ENCODE results near the genes SRRM3 and CCDC146.

GRCh38 chr7:76177932-76178722, 23.6 kb upstream of the SRRM3 start:
- PRO-cap, 6 experiments = peak in 1 of 6 experiments; most common plus-strand start chr7:76178420 (in 1)
- RAMPAGE, long total RNA, 2 experiments = no peak in any of the 2 experiments
- RRBS = 2% methylated on average over 8 of the region's 29 CpGs

GRCh38 chr7:76201497-76202123, at the start of gene SRRM3:
SRRM3 (plus strand) TSS chr7:76201896.
- PRO-cap, 6 experiments = no peak in any of the 6 experiments
- RAMPAGE, long total RNA, 2 experiments = no peak in any of the 2 experiments
- RRBS = no CpG with 5 or more reads among the region's 52 CpGs

- PRO-cap, 6 experiments = peak in 6 of 6 experiments; most common minus-strand start chr7:76318042 (in 3)
- RAMPAGE, long total RNA, 2 experiments = no peak in any of the 2 experiments
- RRBS = no CpG with 5 or more reads among the region's 32 CpGs
Measured at GRCh38 chr7:76317259-76318152, 15.0 kb downstream of the HSPB1 start.

DNA sequence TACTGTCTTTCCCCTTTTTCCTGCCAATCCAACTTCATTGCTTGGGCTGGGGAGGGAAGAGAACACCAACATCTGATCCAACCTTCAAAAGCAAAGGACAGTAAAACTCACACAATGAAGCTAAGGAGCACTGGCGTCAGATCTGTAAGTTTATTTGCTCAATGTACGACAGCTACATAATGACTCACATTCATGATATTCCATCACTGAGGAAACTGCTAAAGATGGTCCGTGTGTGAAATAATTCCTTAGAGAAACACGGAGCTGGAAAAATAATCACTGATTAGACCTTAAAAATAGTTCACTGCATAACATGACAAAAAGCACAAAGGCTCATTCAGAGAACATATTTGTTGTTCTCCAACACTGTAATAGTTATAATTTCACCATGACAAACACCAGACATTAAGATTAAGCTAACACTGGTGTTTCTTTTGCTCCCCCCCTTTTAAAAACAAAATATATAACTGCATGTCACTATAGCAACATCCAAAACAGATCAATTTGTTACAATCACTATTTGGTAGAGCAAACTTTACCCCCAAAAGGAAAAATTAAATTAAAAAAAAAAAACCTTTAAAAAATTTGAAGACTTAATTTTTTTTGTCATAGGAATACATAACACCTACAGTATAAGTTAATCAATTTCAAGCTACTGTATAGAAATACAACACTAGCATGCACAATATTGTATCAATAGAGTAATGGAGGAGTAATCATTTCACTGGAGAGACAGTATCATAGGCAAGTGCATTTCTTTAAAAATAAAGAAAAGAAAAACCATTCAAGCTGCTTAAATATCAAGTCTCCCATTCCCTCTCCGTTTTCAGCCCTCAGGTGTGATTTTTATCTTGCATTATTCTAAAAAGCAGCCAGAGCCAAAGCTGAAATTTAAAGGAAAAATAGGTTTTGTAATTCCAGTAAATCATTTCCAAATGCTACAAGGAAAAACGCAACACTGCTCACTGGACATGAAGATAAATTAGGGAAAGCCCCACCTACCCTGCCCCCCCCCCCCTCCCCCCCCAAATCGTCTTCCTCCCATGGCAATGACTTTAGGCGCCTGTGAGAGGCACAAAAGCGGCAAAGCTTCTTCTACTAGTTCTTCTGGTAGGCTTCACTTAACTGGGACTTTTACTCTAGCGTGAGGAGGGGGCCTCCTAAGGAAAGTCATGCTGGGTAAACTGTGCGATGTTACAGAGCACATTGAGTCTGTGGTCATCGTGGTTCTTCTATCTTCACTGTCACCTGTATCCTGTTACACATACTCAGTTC, 24.6 kb downstream of the HSPB1 start:
- PRO-cap, 6 experiments = no peak in any of the 6 experiments
- RAMPAGE, long total RNA, 2 experiments = start-site peak on the minus strand in 1 of 2 experiments, centred at position 737 of the sequence, 194 reads per replicate
- RRBS = no CpG with 5 or more reads among the region's 12 CpGs

GRCh38 chr7:76332017-76332563, 26.7 kb downstream of the YWHAG start:
- PRO-cap, 6 experiments = peak in 1 of 6 experiments; most common minus-strand start chr7:76332346 (in 1)
- RAMPAGE, long total RNA, 2 experiments = no peak in any of the 2 experiments
- RRBS = no CpG with 5 or more reads among the region's 10 CpGs

GRCh38 chr7:76347690-76348306, 11.0 kb downstream of the YWHAG start:
- PRO-cap, 6 experiments = no peak in any of the 6 experiments
- RAMPAGE, long total RNA, 2 experiments = no peak in any of the 2 experiments
- RRBS = no CpG with 5 or more reads among the region's 8 CpGs

DNA sequence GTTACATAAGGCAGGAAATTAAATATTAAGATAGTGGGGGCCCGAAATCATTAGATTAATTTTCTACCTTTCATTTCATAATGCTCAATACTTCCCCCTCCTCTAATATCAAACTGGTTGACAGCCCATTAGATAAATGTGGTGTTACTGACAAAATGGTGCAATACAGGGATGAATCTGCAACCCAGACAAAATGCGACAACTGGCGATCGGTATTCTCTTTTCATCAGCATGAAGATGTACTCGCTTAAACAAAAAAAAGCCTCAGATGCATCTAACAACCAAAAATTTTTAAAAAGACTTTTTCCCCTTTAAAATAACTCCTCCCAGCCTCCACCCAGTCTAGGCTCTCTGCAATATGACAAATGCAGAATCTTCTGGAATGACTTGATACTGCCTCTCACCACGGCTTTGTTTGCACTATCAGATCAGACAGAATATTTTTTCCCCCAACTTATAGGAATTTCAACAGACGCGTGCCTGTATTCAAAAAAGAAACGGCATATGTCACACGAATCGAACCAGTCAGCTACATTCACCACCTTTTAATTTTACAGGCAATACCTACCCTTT, 1.3 kb downstream of the YWHAG start:
- PRO-cap, 6 experiments = peak in 1 of 6 experiments; most common plus-strand start position 370 of the sequence (in 1)
- RAMPAGE, long total RNA, 2 experiments = no peak in any of the 2 experiments
- RRBS = no CpG with 5 or more reads among the region's 11 CpGs

- PRO-cap, 6 experiments = no peak in any of the 6 experiments
- RAMPAGE, long total RNA, 2 experiments = no peak in any of the 2 experiments
- RRBS = no CpG with 5 or more reads among the region's 35 CpGs
Measured at GRCh38 chr7:76516020-76516527, 5.7 kb downstream of the UPK3B start.

- PRO-cap, 6 experiments = no peak in any of the 6 experiments
- RAMPAGE, long total RNA, 2 experiments = no peak in any of the 2 experiments
- RRBS = no CpG with 5 or more reads among the region's 4 CpGs
Measured at GRCh38 chr7:76591415-76592378, 35.4 kb downstream of the POMZP3 start.

DNA sequence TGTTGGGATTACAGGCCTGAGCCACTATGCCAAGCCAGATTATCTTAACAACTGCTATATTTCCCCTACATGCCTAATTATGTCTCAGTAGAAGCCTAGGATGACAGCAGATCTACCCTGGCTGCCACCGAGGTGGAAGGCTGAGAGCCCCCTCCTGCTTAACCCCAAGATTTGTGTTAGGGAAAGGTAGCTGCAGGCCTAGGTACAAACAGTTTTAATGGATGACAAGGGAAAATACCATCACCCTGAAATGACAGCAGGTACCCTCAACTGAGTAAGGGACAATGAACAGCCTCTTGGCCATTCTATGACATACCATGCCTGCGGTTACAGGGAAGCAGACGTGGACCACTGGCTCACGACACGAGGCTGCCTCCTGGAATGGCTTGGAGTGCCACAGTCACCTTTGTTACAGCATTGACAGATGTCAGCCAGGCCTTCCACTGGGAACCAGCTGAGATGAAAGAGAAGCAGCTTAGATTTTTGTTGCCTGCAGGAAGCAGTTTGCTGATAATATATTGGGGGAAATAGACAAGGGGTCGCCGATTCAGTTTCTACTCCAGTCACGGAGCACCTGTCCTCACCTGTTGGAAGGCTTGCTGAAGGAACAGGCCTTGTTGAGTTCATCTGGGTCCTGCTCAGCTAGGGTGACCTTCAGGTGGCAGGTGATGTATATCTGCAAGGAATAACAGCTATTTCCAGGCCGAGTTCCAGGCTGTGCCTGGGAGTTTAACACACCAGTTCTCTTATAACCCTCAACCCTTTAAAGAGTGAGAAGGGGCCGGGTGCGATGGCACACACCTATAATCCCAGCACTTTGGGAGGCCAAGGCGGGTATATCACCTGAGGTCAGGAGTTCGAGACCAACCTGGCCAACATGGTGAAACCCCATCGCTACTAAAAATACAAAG, 15.7 kb downstream of the POMZP3 start:
- PRO-cap, 6 experiments = no peak in any of the 6 experiments
- RAMPAGE, long total RNA, 2 experiments = no peak in any of the 2 experiments
- RRBS = no CpG with 5 or more reads among the region's 14 CpGs

DNA sequence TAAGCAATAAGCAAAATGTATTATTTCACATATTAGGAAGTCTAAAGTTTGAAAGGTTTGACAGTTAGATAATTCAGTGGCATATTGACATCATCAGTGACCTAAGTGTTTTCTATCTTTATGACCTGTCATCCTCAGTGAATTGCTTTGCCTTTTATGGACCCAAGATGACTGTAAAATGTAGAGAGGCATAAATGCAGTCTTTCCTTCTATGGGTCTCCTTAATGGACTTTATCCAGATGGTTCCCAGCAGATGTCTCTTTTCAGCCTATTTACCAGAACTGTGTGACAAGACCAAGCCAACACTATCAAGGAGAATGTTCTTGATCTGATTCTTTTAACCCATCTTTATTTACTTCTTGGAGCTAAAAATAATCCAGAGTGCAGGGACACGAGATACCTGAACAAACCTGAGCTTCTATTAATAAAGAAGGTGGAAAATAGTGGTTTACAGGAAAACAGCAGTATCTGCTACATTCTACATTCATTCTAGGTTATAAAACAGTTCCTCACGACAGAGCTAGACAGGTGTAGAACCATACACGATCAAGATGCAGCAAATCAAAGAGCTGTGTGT, 192.8 kb downstream of the SPDYE17 start:
- PRO-cap, 6 experiments = no peak in any of the 6 experiments
- RAMPAGE, long total RNA, 2 experiments = no peak in any of the 2 experiments
- RRBS = no CpG with 5 or more reads among the region's 3 CpGs

GRCh38 chr7:77121766-77123037, at the start of gene CCDC146:
CCDC146 (plus strand) TSS chr7:77122615.
- PRO-cap, 6 experiments = peak in 6 of 6 experiments; most common plus-strand start chr7:77122391 (in 2); most common minus-strand start chr7:77122309 (in 4)
- RAMPAGE, long total RNA, 2 experiments = start-site peak on the plus strand in 1 of 2 experiments, at chr7:77122568-77122671 at its widest, 30 reads per replicate; start-site peak on the minus strand in 2 of 2 experiments, at chr7:77122289-77122332 at its widest, 5 to 15 reads per replicate
- RRBS = no CpG with 5 or more reads among the region's 66 CpGs

- PRO-cap, 6 experiments = no peak in any of the 6 experiments
- RAMPAGE, long total RNA, 2 experiments = no peak in any of the 2 experiments
- RRBS = no CpG with 5 or more reads among the region's 7 CpGs
Measured at GRCh38 chr7:77197885-77198483, 1.6 kb downstream of the FGL2 start.

GRCh38 chr7:77467282-77467764, 51.2 kb upstream of the GSAP start:
- PRO-cap, 6 experiments = no peak in any of the 6 experiments
- RAMPAGE, long total RNA, 2 experiments = no peak in any of the 2 experiments
- RRBS = no CpG with 5 or more reads among the region's 4 CpGs

DNA sequence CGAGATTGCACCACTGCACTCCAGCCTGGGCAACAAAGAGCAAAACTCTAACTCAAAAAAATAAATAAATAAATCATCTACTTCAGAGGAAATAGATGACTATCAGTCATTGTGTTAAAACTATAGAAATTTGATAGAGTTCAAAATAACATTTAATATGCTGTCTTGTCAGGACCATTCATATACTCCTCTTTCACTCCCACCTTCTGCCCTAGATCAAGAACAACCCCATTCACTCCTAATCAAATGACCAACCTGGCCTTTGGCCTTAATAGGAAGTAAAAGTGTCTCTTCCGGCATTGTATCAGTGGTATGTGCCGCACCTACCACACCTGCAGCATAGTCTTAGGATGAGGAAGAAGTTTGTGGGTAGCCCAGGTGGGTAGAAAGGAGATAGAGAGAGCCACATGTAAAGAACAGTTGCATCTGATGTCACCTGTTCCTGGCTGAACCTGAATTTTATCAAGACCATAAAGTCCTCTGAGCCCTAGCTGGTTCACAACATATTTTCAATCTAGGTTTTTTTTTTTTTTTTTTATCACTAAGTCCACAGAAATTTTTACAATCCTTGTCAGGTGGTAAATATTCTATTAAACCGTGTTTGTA, 55.6 kb upstream of the PTPN12 start:
- PRO-cap, 6 experiments = no peak in any of the 6 experiments
- RAMPAGE, long total RNA, 2 experiments = no peak in any of the 2 experiments
- RRBS = no CpG with 5 or more reads among the region's 4 CpGs

DNA sequence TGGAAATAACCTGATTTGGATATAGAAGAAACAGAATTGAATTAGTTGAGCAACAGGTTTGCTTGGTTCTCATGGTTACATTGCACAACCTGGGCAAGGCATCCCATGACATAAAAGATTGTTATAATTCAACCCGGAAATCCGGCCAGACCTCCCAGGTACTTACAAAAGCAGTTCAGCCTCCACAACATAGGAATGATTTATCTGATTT, 55.1 kb upstream of the PTPN12 start:
- PRO-cap, 6 experiments = no peak in any of the 6 experiments
- RAMPAGE, long total RNA, 2 experiments = no peak in any of the 2 experiments
- RRBS = no CpG with 5 or more reads among the region's 2 CpGs

DNA sequence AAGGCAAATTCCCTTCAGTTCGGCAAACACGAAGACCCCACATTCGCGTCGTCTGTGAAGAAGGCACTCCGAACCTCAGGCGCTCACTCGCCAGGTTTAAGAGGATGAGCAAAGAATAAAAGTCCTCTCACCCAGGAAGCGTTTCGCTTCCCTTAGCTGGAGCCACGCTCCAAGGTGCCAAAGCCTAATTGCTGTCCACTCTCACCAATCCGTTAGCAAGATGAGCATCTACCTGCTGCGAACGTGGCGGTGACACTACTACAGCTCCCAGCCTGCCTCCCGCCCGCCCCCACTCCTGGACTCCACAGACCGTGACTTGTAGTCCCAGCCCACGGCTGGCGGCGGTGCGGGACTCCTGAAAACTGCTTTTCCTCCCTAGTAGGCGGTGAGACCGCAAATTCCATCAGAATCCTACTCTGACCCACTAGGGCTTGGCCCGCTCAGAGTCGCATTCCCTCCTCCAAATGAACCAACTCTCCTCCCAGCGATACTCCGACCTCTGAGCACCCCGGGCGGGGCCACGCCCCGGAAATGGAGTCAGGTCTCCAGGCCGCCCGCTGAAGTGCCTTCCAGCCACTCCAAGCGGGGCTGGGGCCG, 615 bp upstream of the PTPN12 start:
- PRO-cap, 6 experiments = peak in 6 of 6 experiments; most common minus-strand start position 465 of the sequence (in 2)
- RAMPAGE, long total RNA, 2 experiments = no peak in any of the 2 experiments
- RRBS = 1% methylated on average over 5 of the region's 36 CpGs

DNA sequence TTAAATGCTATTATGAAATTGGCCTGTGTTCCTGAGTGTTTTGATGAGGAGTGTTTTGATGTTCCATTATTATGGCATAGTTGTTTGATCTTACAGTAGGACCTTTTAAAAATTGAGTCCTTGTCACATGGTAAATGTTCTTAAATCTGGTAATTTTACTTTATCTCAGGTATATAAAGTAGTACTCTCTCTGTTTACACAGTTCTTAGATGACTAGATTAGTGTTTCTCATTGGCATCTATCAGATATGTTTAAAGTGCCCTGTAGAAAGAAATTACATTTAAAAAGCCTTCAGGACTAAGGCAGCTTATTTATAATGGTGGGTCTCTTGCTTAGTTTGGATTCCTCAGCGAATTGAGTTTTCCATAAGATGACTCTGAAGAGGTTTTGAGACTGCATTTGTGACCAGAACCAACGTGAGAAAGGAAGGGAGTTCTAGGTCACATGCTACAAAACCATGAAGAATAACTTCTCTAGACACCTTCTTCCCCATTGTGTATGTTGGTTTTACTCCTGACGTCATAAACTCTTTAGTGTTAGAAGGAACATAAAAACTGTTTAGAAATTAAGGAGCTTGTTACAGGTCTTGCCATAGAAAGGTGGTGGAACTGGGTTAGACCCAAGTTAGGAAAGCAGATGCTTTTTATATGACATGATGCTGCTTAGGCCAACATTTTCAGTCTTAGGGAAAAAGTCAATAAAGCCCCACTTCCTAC, 11.0 kb downstream of the PTPN12 start:
- PRO-cap, 6 experiments = no peak in any of the 6 experiments
- RAMPAGE, long total RNA, 2 experiments = no peak in any of the 2 experiments
- RRBS = no CpG with 5 or more reads among the region's 3 CpGs

DNA sequence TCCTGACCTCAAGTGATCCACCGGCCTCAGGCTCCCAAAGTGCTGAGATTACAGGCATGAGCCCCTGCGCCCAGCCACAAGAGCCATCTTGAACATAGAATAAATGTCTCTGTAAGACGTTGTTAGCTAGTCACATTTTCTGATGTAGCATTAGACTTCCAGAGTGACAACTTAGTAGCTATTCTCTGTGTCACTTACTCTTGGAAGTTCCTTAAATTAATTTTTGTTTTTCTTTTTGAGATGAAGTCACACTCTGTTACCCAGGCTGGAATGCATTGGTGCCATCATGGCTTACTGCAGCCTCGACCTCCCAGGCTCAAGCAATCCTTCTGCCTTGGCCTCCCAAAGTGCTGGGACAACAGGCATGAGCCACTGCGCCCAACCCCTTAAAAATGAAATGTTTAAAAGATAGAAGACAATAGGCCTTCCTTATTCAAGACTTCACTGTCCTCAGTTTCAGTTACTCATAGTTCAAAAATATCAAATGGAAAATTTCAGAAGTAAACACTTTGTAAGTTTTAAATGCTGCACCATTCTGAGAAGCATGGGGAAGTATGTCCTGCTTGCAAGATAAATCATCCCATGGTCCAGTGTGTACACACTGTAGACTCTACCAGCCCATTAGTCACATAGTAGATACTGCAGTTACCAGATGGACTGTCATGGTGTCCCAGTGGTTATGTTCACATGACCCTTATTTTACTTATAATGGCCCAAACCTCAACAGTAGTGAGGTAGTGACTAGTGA, 69.3 kb downstream of the PTPN12 start:
- PRO-cap, 6 experiments = no peak in any of the 6 experiments
- RAMPAGE, long total RNA, 2 experiments = no peak in any of the 2 experiments
- RRBS = no CpG with 5 or more reads among the region's 5 CpGs

- PRO-cap, 6 experiments = peak in 6 of 6 experiments; most common plus-strand start chr7:77798878 (in 5)
- RAMPAGE, long total RNA, 2 experiments = start-site peak on the plus strand in 2 of 2 experiments, at chr7:77798757-77798951 at its widest, 488 to 606 reads per replicate
- RRBS = 2% methylated on average over 10 of the region's 83 CpGs
Measured at GRCh38 chr7:77798500-77799336, 484 bp upstream of the TMEM60 start.